ENCODE results near the genes LY6G5B, LY6G6F, C4A, CYP21A2, RNF5, AGER, PBX2, HLA-DRA and HLA-DRB1.

- PRO-cap: no peak
Measured at GRCh38 chr6:31669669-31670272, at the start of gene LY6G5B. LY6G5B (plus strand) TSS chr6:31669976.

GRCh38 chr6:31706600-31706984, at the start of gene LY6G6F:
LY6G6F (plus strand) TSS chr6:31706866.
- PRO-cap: no peak

- PRO-cap: no peak
Measured at GRCh38 chr6:31725567-31726468, 2.6 kb downstream of the MPIG6B start.

GRCh38 chr6:31726469-31727117, 2.5 kb downstream of the DDAH2 start:
- PRO-cap: no peak

DNA sequence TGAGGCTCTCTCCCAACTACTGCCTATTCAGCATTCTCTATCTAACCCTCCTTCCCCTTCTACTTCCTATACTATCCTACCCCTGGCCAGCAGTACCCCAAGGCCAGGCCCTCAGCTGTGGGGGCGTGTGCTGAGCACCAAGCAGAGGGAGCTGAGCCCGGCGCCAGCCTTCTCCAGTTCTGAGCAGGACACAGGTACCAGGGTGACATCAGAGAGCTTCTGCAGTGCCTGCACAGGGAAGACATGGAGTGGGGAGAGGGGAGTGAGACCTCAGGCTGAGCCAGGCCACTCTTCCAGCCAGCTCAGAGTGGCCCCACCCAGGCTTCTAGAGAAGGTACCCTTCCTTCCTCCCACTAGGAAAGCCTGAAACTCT, 2.0 kb downstream of the DDAH2 start:
- PRO-cap: no peak

DNA sequence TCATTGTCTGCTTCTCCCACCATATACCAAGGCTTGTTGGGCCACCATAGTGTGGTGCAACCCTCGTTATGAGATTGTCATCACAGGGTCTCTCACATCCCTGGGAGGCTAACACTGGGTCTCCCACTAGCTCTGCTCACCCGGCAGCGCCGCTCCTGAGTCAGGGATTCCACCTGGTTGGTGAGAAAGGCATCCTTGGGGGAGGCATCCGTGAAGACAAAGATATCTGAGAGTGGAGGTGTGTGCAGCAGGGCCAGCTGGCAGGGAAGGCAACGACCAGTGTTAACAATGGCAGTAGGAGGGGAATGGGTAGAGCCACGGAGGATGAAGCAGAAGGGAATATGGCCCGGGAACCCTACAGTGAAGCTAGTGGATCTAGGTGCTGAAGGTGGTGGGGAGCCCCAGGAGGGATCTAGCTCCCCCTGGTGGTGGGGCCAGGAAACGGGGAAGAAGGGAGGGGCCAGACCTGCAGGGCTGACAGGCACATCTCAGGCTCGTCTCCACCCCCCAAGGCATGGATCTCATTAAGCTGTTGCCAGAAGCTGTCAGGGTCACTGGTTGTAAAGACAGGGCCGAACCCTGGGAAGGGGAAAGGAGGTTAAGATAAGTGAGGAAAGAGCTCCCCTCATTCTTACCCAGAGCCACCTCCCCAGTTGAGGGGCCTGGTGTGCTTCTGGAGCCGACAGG, 7.2 kb downstream of the SAPCD1 start:
- PRO-cap: no peak

DNA sequence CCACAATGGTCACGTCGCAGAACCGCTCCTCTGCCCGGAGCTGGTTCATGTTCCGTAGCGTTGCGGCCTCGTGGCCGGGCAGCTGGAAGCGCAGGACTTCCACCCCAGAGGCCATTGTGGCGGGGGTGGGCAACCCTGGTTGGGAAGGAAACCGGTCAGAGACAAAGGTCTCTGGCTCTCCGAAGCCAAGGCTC, 798 bp downstream of the ZBTB12 start:
- PRO-cap: no peak

- PRO-cap: no peak
Measured at GRCh38 chr6:31981614-31982327, at the start of gene C4A. C4A (plus strand) TSS chr6:31982057.

DNA sequence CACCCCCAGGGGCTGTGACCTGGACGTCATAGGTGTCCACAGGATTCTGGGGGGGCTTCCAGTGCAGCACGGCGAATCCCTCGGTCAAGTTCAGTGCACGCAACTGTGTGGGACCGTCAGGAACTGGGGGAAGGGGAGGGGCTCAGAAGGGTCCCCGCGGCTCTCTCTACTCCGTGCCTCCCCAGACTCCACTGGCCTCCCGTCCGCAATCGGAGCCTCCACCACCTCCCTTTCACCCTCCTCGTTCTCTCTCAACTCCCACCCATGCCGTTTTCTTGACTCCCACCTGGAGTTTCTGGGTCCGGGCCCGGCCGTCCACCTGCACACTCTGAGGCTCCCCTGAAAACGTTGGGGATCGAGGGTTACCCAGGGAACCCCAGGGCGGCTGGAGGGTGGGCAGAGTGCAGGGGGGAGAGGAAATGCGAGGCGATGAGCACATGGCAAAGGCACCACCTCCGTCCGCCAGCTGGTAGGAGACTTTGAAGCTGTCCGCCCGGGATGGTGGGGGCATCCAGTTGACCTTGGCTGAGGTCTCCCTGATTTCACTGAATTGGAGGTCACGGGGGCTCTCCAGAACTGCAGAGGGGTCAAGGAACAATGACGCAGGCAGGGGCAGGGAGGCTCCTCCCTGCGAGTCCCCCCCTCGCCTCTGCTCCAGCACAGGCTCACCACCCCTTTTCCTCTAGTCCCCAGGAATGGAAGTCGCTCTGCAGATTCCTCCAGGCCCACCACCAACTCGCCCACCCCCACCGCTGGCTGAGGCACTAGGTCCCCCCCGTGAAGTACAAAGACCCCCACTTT, 3.7 kb upstream of the C4B start:
- PRO-cap: no peak

- PRO-cap: no peak
Measured at GRCh38 chr6:32037882-32039125, at the start of gene CYP21A2. CYP21A2 (plus strand) TSS chr6:32038415.

DNA sequence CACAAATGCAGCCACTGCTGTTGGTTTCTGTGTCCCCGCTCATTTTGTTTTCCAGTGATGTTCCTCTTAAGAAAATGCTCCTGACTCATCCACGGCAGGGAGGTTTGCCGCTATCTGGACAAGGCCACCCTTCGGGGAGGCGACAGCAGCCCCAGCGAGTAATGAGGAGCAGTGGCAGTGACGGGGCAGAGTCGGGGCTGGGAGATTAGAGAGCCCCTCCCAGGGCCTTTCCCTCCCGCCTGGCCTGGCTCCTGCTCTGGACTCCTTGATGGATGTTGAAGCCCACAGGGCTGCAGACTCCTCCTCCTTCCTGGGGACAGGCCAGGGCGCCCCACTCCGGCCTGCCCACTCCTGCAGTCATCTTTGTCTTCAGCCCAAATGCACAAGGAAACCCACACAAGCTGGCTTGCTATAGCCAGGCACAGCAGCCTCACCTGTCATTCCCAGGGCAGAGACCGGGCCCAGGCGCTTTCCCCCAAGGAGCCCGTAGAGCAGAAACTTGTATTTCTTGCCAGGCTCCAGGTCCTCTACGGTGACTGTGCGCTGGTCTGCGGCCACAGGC, 7.6 kb downstream of the CYP21A2 start:
- PRO-cap: no peak

GRCh38 chr6:32093143-32093709, 15.9 kb downstream of the TNXB start:
- PRO-cap: no peak

DNA sequence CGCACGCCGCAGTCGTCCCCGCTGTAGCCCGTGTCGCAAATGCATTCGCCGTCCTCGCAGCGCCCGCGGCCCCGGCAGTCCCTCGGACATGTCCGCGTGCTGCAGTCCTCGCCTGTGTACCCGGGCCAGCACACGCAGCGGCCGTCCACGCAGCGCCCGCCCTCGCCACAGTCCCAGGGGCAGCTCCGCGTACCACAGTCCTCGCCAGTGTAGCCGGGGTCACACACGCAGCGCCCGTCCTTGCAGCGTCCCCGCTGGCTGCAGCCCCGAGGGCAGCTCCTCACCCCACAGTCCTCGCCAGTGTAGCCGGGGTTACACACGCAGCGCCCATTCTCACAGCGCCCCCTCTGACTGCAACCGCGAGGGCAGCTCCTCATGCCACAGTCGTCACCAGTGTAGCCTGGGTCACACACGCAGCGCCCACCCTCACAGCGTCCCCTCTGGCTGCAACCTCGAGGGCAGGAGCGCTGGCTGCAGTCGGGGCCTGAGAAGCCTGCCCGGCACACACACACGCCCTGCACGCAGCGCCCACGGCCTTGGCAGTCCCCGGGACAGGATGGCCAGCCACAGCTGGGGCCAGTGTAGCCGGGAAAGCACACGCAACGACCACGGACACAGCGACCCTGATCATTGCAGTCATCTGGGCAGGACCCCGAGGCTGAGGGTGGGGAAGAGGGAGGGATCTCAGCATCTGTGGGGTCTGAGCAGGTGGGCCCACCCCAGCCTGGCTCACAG, 12.3 kb downstream of the TNXB start:
- PRO-cap: no peak

DNA sequence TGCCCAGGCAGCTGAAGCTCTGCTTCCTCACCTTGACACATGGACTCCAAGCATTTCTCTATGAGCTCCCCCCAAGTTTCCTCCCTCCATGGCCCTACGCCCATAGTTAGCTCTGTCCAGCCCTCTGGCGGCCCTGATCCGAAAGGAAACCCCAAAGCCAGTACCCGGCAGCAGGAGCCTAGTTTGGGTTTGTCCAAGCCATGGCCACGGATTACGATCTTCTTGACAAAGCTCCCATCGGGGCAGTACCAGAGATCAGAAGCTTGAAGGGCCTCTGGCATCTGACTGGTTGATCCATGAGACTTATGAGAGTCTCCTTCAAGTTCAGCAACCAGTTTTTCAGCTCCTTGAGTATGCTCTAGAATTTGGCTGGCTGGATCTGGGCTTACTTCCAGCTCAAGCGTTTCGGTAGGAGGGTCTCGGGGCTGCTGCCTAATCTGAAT, 825 bp downstream of the FKBPL start:
- PRO-cap: no peak

DNA sequence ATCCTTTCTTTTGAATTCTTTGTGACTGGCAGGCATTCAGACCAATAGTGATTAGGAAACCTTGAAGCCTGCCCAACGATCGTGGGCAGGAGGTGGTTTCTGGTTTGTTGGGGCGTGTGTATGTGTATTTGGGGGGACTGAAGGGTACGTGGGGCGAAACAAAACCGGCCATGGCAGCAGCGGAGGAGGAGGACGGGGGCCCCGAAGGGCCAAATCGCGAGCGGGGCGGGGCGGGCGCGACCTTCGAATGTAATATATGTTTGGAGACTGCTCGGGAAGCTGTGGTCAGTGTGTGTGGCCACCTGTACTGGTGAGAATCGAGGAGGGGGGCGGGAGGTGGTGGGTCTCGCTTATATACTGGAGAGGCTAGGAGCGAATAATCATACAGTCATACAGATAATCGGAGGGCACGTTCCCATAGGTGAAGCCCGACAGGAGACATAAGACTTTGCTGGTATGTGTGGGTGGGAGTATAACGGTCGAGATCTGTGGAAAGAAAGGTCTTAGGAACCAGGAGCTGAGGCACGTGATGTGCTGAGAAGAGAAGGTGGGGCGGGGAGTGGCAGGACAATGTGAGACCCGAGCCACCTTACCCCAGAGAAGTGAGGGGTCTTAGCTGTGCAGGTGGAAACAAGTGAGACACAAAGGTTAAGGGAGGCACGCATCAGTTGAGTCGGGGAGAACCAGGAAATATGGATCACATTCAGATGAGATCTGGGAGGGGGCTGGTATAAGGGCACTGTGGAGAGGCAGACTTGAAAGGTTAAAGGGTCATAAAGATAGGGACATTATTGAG, at the start of gene RNF5:
RNF5 (plus strand) TSS at position 64 of the 796 bp plus-strand sequence.
- PRO-cap: bidirectional peak, plus-strand start at position 64 of the sequence, minus-strand start outside the sequence

DNA sequence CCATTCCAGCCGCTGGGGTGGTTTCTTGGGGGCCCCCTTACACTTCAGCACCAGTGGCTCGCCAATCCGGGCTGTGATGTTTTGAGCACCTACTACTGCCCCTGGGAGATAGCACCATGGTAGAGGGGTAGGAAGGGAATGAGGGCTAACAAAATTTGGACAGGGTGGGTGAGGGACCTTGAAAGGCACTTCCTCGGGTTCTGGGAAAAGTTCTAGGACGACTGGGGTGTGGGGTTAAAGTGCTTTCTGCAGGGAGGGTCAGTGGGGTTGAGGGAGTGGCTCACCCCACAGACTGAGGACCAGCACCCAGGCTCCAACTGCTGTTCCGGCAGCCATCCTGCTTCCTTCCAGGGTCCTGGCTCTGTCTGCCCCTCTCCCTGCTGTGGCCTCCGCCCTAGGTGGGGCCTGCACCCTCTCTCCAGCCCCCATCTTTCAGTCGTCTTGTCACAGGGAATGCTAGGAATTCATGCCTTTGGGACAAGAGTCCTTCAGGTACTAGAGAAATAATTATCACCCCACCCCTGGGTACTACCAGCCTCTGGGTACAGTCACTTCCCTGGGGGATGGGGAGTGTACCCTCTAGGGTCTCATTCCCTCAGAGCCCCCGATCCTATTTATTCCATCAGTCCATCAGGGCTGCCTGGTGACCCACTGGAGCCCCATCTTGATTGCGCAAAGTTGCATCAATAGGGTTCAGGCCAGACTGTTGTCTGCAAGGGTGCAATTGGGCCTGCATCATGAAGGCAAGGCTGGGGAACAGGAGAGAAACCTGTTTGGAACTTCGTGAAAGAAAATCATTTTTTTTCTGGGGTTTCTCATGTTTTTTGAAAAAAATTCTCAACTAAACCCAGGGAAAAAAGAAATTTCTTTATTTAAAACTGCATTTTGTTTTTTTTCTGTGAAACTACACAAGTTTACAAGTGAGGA, at the start of gene AGER:
AGER (minus strand) TSS at position 367 of the 927 bp plus-strand sequence.
- PRO-cap: no peak

GRCh38 chr6:32188197-32189067, 1.6 kb downstream of the PBX2 start:
- PRO-cap: no peak

GRCh38 chr6:32190119-32190807, at the start of gene PBX2:
PBX2 (minus strand) TSS chr6:32190202.
- PRO-cap: bidirectional peak, plus-strand start at chr6:32190255, minus-strand start at chr6:32190071

- PRO-cap: no peak
Measured at GRCh38 chr6:32439497-32440569, at the start of gene HLA-DRA. HLA-DRA (plus strand) TSS chr6:32439887.

DNA sequence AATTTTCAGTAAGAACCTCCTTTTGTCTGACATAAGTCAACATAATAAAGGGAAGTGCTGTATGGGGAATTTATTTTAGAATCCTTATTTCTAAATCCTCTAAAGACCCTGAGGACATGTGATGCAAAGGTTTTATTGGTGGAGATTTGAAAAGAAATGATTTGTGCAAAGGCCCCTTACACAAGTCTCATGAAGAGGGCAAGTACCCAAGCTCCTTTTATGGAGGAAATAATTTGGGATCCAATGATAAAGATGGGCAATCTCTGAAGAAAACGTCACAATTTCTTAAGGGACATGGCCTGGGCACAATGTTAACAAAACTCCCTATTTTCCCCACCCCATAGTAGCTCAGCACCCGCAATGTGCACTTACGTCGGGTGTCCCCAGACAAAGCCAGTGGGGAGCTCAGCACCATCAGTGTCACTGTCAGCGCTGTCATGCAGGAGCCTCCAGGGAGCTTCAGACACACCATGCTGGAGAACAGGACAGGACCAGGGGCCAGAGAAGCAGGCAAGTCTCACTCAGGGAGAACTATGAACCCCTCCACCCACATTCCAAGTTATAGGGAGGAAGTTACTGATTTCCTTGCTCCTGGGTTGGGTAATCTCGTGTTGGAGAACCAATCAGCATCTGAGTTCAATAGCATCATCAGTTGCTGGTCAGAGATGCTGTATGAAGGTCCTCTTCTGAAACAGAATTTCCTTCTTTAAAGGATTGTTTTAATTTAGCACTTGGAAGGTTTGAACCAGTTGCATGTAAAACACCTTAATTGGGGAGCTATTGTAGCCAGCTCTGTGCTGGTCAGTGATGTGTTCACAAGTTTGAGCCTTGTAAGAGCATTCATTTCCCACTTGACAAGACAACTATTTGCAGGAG, at the start of gene HLA-DRB1:
HLA-DRB1 (minus strand) TSS at position 578 of the 876 bp plus-strand sequence.
- PRO-cap: no peak

Measured in mesothelial cell of epicardium (in vitro differentiated cells).